Stomach (tissue), 7 donors: ENCODE data around the gene BMP3.

- PRO-cap: no peak
- RAMPAGE, long total RNA, 5 experiments: no peak in any of the 5 experiments
These were observed 23.3 kb downstream of the PAQR3 start for GRCh38 chr4:78915972-78916307.

DNA sequence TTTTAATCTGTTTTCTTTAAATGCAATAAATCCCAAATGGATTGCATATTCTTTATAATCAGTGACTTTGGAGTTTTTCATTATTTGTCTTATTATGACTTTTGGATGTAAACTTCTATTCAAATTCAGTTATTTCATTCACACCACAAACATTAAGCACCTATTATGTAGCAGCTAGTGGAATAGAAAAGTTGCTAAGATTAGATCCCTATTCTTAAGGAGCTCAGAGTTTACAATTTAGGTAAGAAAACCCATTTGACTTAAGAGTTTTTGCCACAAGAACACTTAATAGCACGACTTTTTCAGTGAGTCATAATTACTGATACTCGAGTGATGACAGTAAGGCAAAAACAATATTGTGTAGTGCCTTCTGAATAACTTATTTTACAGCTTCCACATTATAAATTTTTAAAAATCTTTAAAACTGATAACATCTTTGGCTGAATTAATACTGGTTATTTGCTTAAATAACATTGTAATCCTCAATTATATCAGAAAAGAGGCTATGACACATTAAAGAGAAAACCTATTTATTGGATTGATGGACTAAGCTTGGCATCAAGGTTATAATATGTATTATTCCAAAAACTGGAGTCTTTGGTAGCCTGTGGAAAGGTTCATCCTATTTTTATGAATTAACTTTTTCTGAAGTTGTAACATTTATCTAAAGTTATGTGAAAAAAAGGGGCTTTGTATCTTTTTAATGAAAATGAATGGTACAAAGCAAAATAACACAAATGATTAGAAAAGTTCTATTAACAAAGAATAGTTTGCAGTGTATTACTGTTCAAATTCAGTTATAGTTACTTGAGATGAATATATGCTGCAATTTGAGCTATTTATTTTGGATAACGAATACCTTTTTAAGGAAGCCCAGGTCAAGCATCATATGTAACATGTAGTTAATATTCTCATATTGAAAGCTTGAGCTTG is 22.7 kb downstream of the PAQR3 start:
- PRO-cap: no peak
- RAMPAGE, long total RNA, 5 experiments: no peak in any of the 5 experiments
- RRBS: no CpG with 5 or more reads among the region's 3 CpGs

GRCh38 chr4:79599764-79600345 is 191.8 kb upstream of the GK2 start:
- PRO-cap: no peak
- RAMPAGE, long total RNA, 5 experiments: no peak in any of the 5 experiments
- RRBS: no CpG with 5 or more reads among the region's 4 CpGs

DNA sequence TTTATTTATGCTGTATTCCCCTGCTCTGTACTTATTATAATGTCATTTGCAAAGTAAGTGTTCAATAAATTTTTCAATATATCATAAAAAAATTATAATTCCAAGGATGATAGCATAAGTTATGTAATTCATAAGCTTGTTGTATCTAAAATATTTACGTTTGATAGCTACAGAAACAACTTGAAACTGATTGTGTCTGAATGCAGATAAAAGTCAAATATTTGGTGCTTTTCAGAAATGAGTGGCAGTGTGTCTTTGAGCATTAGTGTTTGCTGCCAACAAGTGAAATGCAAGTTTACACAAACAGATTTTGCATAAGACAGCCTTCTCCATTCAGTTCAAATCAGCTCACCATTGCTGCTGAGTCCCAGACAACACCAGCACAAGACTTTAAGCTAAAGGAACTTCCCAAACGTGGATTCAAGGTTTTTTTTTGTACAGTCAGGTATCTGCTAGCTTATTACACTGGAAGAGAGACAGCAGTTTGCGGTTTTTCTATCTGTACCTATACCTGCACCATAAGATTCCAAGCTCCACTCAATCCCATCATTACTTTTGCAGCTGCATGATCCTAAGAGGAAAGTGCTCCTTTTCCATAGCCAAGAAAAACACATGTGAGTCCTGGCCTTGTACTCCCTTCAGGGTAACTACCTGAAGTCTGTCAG is 15.1 kb downstream of the ANTXR2 start:
- PRO-cap: no peak
- RAMPAGE, long total RNA, 5 experiments: no peak in any of the 5 experiments
- RRBS: no CpG with 5 or more reads among the region's 3 CpGs

GRCh38 chr4:80058480-80059199 is 14.4 kb downstream of the ANTXR2 start:
- PRO-cap: no peak
- RAMPAGE, long total RNA, 5 experiments: no peak in any of the 5 experiments
- RRBS: no CpG with 5 or more reads among the region's 4 CpGs

DNA sequence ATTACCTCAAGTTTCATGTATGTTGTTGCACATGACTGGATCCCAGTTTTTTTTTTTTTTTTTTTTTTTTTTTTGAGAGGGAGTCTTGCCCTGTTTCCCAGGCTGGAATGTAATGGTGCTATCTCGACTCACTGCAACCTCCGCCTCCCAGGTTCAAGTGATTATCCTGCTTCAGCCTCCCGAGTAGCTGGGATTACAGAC is 236.8 kb downstream of the CFAP299 start:
- PRO-cap: unidirectional peak, minus-strand start at position 60 of the sequence
- RAMPAGE, long total RNA, 5 experiments: no peak in any of the 5 experiments
- RRBS: no CpG with 5 or more reads among the region's 3 CpGs

DNA sequence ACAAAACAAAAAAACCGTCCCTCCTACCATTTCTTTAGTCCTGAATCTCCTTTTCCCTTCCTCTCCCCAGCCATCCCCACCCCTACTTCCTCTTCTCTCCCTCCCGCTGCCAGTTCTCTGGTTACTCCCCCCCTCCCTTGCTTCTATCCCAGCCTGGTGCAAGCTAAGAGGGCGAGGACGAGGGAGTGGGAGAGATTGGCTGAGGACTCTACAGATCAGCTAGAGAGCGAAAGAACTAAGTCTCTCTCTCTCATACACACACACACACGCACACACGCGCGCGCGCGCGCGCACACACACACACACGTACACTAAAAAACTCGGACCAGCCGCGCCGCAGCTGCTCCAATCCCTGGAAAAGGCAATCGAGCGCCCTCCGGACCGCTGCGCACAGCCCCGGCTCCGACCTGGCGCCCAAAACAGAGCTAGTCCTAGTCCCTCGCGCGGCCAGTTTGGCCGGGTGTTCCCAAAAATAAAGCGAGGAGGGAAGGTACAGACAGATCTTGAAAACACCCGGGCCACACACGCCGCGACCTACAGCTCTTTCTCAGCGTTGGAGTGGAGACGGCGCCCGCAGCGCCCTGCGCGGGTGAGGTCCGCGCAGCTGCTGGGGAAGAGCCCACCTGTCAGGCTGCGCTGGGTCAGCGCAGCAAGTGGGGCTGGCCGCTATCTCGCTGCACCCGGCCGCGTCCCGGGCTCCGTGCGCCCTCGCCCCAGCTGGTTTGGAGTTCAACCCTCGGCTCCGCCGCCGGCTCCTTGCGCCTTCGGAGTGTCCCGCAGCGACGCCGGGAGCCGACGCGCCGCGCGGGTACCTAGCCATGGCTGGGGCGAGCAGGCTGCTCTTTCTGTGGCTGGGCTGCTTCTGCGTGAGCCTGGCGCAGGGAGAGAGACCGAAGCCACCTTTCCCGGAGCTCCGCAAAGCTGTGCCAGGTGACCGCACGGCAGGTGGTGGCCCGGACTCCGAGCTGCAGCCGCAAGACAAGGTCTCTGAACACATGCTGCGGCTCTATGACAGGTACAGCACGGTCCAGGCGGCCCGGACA is at the start of gene BMP3:
BMP3 (plus strand) TSS at position 242 of the 1,043 bp plus-strand sequence.
- PRO-cap: no peak
- RAMPAGE, long total RNA, 5 experiments: start-site peak on the plus strand in 1 of 5 experiments, centred at position 251 of the sequence, 119 to 153 reads per replicate
- RRBS: 16% methylated on average over 39 of the region's 87 CpGs

DNA sequence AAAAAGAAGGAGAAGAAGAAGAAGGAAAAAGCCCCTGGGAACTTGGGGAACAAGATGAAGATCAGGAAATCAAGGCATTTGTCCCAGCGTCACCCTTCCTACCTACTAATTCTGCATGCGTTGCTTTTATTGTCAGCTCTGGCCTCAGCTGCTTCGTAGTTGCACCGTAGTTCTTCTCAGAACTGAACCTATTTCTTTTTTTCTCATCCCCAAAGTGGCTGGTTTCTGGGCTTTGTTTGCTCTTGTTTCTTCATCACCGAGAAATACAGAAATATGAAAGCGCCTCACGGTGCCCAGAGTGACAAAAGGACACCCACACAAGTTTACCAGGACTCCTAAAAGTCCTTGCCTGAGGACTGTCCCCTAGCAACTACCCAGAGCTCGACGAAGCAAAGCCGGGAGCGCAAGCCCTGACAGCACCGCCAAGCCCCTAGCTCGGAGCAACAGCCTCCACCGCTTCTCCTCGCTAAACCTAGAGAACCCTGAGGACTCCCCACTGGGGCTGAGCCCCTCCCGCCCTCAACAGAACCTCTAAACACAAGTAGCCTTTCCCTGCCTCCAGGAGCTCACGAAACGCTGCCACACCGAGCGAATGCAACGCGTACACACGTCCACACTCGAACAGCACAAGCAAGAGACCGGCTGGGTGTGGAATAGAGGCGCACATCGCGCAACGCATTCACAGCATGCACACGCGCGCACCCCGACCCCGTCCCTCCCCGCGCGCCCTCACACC is 688 bp downstream of the PRKG2 start:
- PRO-cap: no peak
- RAMPAGE, long total RNA, 5 experiments: no peak in any of the 5 experiments
- RRBS: 6% methylated on average over 9 of the region's 37 CpGs

DNA sequence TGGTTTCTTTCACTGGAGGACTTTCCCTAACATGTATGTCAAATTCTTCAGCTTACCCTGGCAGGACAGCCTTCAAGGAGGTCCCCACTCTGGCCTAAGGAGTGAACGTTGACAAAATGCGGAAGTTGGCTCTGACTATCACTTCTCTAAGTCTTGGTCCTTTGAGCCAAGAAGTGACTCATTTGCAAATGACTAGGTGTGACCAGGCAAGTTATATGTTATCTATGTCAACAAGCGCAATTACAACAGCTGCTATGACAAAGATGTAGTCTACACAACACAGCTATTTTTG is 50.3 kb downstream of the RASGEF1B start:
- PRO-cap: no peak
- RAMPAGE, long total RNA, 5 experiments: no peak in any of the 5 experiments
- RRBS: no CpG with 5 or more reads among the region's 3 CpGs

- PRO-cap: no peak
- RAMPAGE, long total RNA, 5 experiments: no peak in any of the 5 experiments
- RRBS: no CpG with 5 or more reads among the region's 10 CpGs
These were observed 1.3 kb upstream of the RASGEF1B start for GRCh38 chr4:81472755-81473587.

- PRO-cap: no peak
- RAMPAGE, long total RNA, 5 experiments: no peak in any of the 5 experiments
- RRBS: no CpG with 5 or more reads among the region's 1 CpG
These were observed 20.1 kb upstream of the RASGEF1B start for GRCh38 chr4:81491743-81492362.

DNA sequence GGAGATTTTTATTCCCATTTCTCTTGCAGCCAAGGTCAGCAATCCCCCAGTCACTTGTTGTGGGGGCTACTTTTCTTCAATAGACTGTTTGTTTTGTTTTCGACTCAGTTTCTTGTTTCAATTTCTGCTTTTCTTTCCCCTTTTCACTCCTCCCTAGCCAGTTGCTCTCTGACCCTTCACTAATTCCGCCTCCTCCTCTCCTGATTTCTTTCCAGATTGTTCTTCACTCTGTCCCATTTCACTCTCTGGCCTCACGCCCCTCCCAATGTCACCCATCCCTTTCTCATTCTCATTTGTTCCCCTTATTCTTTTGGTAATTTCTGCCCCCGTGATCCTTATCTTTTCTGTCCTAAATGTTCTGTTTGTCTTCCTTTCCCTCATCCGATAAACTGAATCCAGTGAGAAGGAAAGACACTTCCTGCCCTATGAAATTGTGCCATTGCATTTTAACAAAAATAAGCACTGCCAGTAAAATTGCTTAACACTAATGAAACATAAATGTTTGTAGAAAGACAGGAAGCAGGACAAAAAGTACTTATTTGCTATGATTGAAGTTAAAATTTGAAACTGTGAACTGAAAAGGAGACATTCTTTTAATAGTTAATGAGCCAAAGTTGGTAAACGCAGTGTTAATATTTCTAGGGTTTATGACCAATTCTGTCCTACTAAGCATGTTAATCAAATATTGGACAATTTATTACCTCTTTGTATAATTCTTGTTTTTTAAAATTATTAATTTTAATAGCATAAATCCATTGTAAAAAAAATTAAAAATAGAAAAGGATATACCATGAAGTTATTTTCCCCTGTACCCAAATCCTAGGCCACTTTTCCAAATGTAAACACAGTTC is 94.6 kb upstream of the RASGEF1B start:
- PRO-cap: unidirectional peak, minus-strand start at position 386 of the sequence
- RAMPAGE, long total RNA, 5 experiments: no peak in any of the 5 experiments
- RRBS: no CpG with 5 or more reads among the region's 6 CpGs

DNA sequence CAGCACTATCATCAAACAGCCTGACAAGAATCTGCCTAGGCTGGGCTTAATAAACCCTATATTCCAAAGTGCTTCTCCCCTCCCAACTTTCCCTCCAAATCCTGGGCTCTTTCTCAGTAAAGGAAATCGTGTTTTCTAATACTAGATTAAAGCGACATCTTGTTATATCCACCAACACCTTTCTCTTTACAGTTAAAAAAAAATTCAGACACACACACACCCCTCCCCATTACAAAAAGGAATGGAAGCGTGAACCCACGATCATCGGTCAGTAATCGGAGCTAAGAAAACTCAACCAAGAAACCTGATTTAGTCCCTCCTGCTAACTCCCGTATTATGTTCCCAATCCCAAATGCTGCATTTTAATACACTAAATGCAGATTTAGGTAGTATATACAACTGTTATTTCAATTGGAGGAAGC is 1.8 kb downstream of the HNRNPD start:
- PRO-cap: no peak
- RAMPAGE, long total RNA, 5 experiments: no peak in any of the 5 experiments
- RRBS: no CpG with 5 or more reads among the region's 7 CpGs

DNA sequence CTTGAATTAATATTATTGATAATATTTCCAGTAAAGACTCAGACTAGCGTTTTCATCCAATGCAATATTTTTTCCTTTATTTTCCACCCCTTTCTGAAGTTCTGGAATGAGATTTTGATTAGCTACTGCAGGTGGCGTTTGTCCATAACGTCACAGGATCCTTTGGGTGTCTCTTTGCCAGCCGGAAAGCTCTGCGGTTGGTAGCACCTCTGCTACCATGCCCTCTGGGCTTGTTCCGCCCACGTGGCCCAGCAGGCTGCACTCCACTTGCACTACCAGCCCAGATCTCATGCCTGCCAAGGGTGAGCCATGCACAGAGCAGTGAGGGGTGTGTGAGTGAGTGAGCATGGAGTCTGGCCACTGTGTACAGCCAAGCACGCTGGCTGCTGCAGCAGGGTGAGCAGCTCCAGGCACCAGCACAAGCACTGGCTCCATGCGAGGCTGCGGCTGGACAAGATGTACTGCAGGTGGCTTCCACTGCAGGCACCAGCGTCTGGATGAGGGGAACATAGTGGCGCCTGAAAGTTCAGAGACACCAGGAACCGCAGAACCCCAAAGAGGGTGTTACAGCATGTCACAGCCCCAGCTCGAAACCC is 6.6 kb upstream of the HNRNPD start:
- PRO-cap: no peak
- RAMPAGE, long total RNA, 5 experiments: no peak in any of the 5 experiments
- RRBS: no CpG with 5 or more reads among the region's 14 CpGs

DNA sequence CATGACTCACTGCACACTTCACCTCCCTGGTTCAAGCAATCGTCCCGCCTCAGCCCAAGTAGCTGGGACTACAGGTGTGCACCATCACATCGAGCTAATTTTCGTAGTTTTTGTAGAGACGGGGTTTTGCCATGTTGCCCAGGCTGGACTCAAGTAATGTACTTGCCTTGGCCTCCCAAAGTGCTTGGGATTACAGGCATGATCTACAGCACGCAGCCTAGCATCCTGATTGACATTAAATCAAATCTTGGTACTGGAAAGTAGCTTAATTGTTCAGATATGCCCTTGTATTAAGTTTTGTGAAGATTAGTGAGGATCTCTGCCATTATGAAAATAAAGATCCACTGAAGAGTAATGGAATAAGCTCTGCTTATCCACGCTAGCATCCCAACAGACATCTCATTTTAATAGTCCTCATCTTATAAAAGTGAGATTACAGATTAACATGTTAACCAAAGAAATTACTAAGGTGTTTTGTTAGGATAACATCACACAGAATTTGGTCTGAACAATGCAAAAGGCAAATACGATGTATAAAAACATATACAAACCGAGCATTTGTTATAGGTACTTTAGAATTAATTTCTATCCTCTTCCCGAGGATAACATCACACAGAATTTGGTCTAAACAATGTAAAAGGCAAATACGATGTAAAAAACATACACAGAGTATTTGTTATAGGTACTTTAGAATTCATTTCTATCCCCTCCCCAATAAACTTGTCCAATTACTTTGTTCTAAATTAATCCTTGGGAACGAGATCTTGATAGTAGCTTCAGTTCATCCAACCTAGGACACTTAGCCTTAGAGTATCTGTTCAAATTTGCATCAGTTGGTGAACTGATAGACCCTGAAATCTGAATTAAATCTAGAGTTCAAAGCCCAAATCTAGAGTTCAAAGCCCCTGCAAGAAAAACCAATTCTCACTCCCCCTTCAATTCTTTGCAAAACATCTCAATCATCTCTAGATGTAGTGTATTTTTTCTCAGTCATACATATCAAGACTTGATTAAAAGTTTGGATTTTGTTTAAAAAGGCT is 7.8 kb downstream of the HNRNPDL start:
- PRO-cap: no peak
- RAMPAGE, long total RNA, 5 experiments: no peak in any of the 5 experiments
- RRBS: no CpG with 5 or more reads among the region's 12 CpGs

GRCh38 chr4:82427905-82428729 is 2.1 kb downstream of the HNRNPDL start:
- PRO-cap: no peak
- RAMPAGE, long total RNA, 5 experiments: no peak in any of the 5 experiments
- RRBS: no CpG with 5 or more reads among the region's 7 CpGs

DNA sequence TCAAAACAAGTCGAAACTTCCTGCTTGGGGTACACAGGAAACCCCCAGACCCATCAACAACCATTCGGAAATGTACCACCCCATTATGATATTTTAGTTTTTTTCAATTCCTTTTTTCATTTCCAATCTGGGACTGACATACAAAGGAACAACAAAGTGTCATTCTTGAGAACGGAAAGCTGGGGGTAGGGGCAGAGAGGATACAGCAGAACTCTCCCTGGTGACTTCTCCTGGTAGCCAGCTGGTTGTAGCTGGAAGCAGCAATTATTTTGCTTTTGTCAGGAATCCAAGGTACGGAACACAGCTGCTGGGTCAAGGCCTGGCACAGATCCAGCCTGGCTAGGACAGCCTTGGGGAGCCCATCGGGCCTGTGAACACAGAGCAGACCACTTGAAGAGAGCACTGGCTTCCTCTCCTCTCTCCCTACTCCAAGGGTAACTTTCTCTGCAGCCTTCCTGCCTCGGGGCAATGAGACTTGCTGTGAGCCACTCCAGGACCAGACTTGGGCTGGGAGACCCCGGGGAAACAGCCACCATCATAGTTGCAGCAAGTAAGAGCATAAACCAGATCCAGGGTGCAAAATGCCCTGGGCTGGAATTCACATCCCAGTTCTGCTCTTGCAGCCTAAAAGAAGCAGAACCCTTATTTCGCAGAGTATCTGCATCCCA is 67.5 kb downstream of the SCD5 start:
- PRO-cap: no peak
- RAMPAGE, long total RNA, 5 experiments: no peak in any of the 5 experiments
- RRBS: no CpG with 5 or more reads among the region's 8 CpGs

GRCh38 chr4:82799191-82799551 is 575 bp upstream of the SCD5 start:
- PRO-cap: no peak
- RAMPAGE, long total RNA, 5 experiments: no peak in any of the 5 experiments
- RRBS: no CpG with 5 or more reads among the region's 11 CpGs

DNA sequence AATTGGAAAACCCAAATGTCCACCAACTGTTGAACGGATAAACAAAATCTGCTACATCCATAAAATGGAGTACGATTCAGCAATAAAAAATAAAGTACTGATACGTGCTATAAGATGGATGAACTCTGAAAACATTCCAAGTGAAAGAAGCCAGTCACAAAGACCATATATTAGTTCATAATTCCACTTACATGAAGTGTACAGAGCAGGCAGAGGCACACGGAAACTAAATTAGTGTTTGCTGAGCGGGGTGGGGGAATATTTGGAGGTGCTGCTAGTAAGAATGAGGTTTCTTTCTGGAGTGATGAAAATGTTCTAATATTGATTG is 1.6 kb upstream of the THAP9 start:
- PRO-cap: no peak
- RAMPAGE, long total RNA, 5 experiments: no peak in any of the 5 experiments
- RRBS: no CpG with 5 or more reads among the region's 5 CpGs

- PRO-cap: no peak
- RAMPAGE, long total RNA, 5 experiments: no peak in any of the 5 experiments
These were observed 25.8 kb downstream of the PLAC8 start for GRCh38 chr4:83088705-83089070.